Thoracic aorta (tissue), 1 donor: ENCODE measurements around a stretch of chr10.

- RAMPAGE, long total RNA = no peak
These were observed 39.9 kb downstream of the CALML3 start for GRCh38 chr10:5564535-5565282.

- RAMPAGE, long total RNA = no peak
These were observed 49.9 kb downstream of the CALML3 start for GRCh38 chr10:5574654-5575033.

GRCh38 chr10:5609717-5610639, 56.4 kb downstream of the ASB13 start:
- RAMPAGE, long total RNA = no peak

DNA sequence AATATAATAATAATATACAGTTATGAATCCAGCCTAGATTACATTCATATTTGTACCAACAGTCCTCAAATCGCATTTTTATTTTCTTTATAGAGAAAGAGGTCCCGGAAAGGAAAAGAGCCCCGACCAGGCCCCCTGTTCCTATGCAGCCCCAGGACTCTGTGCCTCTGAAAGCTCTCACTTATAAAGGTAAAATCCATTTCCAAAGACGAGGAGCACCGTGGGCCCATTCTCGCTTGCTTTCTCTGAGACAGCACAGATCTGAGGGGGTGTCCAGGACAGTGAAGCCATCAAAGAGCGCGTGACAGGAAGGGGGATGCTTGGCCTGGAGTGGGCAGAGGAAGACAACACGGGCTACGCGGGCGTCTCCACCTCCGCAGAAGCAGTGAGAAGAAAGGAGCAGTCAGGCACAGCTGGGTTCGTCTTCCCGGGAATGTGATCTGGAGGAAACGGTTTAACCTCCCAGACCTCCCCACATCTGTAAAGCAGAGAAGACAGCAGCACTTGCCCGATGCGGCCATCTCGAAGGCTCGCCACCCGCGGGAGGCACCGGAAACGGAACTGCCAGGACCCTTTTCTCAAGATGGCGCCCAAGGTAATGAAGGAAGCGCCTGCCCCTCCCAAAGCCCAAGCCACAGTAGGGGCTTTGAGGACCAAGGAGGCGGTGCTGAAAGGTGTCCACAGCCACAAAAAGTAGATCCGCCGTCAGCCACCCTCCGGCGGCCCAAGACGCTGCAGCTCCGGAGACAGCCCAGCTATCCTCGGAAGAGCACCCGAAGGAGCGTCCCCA, 41.9 kb downstream of the ASB13 start:
- RAMPAGE, long total RNA = no peak

DNA sequence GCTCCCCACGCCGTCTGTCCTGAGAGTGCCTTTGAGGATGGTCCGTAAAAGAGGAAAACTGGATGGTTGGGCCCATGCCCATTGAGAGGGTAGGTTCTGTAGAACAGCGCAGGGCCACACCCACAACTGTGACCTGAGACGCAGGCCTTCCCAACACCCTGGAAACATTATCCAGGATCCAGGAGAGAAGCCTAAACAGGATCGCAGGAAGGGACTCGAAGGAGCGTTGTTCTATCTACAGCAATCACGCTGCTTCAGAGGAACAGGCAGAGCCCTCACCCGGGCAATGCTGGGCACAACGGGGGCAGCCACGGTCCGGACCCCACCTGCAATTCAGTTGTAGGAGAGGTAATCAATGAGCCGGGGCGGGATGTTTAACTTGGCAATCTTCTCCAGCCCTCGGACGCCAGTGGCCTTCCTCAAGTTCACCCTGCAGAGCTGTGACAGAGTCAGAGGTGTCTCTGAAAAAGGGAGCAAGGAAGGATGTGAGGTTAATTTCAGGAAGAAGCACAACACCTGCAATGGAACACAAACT, 26.0 kb downstream of the ASB13 start:
- RAMPAGE, long total RNA = no peak

GRCh38 chr10:5654270-5654746, 12.1 kb downstream of the ASB13 start:
- RAMPAGE, long total RNA = no peak

- RAMPAGE, long total RNA = no peak
These were observed 2.5 kb downstream of the ASB13 start for GRCh38 chr10:5663608-5664578.

DNA sequence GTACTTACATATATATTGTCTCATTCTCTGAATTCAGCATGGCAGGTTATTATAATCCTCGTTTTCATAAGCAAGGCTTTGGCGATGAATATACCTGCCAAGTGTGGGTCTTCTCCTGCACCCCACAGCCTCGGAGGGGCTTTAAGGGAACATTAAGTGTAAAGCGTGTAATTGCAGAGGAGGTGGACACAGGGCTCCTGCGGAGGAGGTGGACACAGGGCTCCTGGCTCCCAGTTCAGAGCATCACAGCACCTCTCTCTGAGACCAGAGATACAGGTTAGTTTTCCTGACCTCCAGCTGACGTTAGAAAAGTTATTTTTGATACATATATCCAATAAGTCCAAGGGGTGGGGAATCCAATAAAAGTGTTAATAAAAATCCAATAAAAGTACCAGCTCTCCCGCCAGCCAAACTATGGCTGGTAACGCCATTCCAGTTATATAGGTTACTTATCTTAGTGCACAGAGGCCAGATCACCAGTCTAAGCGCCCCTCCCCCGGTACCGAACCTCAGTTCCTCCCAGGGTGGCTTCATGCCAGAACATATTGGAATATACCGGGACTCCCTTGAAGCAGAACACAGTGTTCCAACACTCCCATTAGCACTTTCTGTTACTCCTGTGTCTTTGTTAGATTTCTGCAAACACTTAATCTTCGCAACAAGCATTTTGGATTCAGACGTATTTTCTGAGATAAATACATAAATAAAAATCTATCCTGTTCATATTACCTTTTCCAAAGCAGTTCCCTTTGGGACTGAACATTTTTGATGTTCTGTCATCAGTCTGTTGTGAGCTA, 7.3 kb downstream of the FBH1 start:
- RAMPAGE, long total RNA = no peak

DNA sequence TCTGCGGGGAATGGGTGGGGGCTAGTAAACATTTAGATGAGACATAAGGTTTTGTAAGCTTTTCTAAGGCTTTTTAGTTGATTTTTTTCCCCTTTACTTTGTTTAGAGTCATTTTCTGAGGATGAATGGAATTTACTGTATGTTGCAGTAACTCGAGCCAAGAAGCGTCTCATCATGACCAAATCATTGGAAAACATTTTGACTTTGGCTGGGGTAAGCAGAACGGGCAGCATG, 37.2 kb downstream of the FBH1 start:
- RAMPAGE, long total RNA = no peak

GRCh38 chr10:5930224-5930690, 40.2 kb downstream of the FBH1 start:
- RAMPAGE, long total RNA = no peak

DNA sequence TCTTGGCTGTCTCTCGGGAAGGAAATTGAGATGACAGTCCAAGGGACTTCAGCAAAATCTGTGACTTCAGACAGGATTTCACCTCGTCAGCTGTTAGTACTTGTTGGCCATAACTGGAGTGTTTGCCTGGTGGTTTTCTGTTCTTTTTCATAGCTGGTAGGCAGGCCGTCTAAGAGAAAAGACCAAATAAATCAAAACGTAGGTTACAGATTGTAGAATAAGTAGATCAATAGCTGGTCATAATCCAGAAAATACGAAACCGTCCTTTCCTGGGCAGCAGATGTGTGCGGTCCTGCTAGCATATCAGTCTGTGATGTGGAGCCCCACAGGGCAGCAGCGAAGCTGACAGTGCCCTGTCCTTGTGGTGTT, 41.9 kb downstream of the IL15RA start:
- RAMPAGE, long total RNA = no peak

DNA sequence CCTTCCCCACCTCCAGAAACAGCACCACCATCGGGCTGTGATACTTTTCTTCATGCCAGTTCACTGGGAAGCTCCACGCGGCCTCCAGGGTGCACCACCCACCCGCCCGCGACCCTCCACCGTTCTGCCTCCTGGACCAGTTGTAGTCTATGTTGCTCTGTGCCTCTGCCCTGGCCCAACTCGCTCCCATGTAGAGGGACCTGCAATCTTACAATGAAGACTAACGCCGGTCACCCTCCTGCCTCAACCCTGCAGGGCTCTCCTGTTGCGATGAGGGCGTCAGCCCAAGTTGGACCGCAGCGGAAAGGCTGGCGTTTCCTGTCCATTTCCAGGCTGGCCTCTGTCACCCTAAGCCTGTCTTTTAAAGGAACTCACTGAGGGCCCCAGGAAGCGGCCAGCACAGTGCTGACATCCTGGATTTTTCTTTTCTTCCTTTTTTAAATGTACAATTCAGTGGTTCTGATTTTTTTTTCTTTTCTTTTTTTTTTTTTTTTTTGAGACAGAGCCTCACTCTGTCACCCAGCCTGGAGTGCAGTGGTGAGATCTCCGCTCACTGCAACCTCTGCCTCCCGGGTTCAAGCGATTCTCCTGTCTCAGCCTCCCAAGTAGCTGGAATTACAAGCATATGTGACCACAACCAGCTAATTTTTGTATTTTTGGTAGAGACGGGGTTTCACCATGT, 34.7 kb downstream of the IL15RA start:
- RAMPAGE, long total RNA = no peak

DNA sequence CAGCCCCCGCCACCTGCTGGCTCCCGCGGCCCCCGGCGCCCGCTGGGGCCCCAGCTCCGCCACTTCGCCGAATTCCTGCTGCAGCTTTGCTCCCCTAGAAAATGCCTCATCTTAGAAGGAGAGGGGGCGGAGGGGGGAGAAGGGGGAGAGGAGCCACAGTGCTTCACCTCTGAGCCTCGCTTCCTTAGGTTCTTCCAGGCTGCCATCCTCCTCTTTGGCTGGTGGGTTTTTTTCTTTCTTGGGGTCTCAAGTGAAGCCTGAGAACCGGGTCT, 695 bp upstream of the IL15RA start:
- RAMPAGE, long total RNA = no peak

DNA sequence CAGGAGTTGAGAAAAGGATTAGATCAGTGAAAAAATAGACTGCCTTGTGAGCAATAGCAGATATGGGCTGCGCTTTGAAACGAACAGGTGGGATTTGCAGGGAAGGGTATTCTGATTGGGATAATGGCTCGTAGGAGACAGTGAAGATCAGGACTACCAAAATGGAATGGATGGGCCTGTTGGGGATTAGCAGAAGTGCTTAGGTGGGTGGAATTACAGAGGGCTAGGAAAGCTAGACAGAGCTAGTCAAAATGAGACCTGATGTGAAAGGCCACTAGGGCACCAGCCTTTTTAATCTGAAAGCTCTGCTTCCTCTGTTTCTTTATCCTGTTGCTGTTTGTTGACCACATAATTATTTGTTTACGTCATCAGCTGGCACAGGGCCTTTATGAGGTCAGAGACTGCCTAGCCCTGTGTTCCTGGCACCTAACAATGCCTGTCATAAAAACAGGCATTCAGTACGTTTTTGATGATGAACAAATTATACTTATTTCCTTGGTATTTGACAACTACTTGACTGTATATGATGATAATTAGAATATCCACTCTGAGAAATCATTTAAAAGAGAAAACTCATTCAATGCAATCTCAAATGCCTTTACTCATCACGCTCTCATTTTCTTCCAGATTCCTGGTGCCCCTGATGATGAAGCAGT, 25.9 kb downstream of the RBM17 start:
- RAMPAGE, long total RNA = no peak

GRCh38 chr10:6179076-6180304, 23.2 kb upstream of the PFKFB3 start:
- RAMPAGE, long total RNA = no peak

DNA sequence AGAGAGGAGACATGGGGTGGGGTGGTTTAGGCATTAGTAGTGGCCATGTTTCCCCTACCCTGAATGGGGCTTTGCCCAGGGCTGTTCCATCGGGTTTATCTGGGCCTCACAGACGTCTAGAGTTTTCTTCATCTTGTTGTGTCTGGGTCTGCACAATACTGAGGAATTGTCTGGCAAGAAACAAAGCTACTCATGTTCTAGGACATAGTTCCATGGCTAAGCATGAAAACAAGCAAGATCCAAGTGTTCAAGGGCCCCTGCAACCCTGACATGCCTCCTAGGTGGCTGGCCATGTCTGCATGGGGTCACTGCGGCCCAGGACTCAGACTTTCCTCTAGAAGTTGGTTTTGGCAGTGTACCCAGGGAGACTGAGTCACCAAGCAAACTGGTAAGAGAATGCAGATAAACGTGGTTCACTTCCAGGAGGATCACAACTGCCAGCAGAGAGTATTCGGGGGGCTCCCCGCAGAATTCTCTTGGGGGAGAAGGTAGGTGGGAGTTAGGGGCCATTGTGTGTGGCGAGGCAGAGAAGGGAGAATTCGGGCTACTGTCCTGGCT, 7.4 kb upstream of the PFKFB3 start:
- RAMPAGE, long total RNA = no peak

GRCh38 chr10:6221262-6221666, 18.5 kb downstream of the PFKFB3 start:
- RAMPAGE, long total RNA = no peak

DNA sequence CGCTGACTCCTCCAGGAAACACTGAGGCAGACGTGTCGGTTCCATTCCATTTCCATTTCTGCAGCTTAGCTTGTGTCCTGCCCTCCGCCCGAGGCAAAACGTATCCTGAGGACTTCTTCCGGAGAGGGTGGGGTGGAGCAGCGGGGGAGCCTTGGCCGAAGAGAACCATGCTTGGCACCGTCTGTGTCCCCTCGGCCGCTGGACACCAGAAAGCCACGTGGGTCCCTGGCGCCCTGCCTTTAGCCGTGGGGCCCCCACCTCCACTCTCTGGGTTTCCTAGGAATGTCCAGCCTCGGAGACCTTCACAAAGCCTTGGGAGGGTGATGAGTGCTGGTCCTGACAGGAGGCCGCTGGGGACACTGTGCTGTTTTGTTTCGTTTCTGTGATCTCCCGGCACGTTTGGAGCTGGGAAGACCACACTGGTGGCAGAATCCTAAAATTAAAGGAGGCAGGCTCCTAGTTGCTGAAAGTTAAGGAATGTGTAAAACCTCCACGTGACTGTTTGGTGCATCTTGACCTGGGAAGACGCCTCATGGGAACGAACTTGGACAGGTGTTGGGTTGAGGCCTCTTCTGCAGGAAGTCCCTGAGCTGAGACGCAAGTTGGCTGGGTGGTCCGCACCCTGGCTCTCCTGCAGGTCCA, 30.3 kb downstream of the PFKFB3 start:
- RAMPAGE, long total RNA = no peak

DNA sequence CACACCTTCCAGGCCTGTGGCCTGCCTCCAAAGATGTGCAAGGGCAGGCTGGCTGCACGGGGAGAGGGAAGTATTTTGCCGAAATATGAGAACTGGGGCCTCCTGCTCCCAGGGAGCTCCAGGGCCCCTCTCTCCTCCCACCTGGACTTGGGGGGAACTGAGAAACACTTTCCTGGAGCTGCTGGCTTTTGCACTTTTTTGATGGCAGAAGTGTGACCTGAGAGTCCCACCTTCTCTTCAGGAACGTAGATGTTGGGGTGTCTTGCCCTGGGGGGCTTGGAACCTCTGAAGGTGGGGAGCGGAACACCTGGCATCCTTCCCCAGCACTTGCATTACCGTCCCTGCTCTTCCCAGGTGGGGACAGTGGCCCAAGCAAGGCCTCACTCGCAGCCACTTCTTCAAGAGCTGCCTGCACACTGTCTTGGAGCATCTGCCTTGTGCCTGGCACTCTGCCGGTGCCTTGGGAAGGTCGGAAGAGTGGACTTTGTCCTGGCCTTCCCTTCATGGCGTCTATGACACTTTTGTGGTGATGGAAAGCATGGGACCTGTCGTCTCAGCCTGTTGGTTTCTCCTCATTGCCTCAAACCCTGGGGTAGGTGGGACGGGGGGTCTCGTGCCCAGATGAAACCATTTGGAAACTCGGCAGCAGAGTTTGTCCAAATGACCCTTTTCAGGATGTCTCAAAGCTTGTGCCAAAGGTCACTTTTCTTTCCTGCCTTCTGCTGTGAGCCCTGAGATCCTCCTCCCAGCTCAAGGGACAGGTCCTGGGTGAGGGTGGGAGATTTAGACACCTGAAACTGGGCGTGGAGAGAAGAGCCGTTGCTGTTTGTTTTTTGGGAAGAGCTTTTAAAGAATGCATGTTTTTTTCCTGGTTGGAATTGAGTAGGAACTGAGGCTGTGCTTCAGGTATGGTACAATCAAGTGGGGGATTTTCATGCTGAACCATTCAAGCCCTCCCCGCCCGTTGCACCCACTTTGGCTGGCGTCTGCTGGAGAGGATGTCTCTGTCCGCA, 31.1 kb downstream of the PFKFB3 start:
- RAMPAGE, long total RNA = no peak

DNA sequence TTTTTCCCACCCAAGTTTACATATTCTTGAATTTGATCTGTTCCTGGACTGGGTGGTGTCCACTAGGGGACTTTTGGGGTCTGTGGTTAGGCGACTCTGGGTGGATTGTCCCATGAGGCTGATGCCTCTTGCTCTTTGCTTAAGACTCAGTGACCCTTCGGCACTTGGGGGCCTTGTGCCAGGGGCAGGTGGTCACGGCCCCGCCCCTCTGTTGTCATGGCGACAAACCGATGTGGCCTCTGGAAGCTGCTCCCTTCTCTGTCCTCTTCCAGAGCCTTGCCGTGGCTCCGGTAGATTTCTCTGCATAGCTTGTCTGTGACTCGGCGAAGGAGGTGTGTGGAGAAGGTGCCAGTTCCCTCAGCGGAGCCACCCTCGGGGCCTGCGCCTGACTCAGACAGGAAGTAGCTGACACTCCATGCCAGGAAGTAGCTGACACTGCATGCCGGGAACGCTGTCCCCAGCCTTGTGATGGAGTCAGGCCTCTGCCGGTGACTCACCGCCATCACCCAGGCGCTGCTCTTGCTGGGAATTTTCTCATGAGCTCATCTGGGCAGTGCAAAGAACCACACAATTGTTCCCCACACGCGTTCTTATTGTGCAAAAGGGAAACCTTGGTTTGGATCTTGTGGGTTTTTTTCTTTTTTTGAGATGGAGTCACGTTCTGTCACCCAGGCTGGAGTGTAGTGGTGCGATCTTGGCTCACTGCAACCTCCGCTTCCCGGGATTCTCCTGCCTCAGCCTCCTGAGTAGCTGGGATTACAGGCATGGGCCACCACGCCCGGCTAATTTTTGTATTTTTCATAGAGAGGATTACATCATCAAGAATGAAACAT, 72.5 kb downstream of the PFKFB3 start:
- RAMPAGE, long total RNA = no peak